Measurements from ENCODE around the genes LITAFD and USP7.

DNA sequence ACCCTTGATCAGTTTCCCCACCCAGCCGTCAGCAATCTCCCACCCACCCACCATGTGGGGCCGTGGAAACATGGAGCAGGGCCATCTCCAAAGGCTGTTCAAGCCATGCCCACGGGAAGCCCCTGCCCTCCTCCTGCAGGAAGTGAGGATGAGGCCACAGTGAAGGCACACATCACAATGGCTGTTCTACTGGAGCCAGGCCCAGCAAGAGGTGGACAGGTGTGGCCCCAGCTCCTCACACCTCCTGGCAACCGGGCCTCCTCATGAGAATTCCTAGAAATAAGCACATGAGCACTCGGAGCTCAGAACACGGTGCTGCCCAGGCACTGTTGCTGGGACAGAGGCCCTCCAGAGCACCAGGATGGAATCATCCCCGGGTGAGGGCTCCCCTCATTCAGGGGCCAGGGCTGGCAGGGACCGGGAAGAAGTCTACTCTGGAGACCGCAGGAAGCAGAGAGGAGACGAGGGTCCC, at the start of gene LITAFD:
TSS of gene LITAFD (plus strand) at position 218 of the 472 bp plus-strand sequence.
- RRBS: 79% methylated on average over 2 of the region's 10 CpGs
CAGE:
- cytosol, long polyA plus RNA: no peak
- long polyA plus RNA: no peak
- nucleus, long polyA plus RNA: no peak

GRCh38 chr16:8887958-8888639, 5.9 kb downstream of the LITAFD start:
- RRBS: no CpG with 5 or more reads among the region's 18 CpGs
CAGE:
- cytosol, long polyA plus RNA: no peak
- long polyA plus RNA: no peak
- nucleus, long polyA plus RNA: no peak

DNA sequence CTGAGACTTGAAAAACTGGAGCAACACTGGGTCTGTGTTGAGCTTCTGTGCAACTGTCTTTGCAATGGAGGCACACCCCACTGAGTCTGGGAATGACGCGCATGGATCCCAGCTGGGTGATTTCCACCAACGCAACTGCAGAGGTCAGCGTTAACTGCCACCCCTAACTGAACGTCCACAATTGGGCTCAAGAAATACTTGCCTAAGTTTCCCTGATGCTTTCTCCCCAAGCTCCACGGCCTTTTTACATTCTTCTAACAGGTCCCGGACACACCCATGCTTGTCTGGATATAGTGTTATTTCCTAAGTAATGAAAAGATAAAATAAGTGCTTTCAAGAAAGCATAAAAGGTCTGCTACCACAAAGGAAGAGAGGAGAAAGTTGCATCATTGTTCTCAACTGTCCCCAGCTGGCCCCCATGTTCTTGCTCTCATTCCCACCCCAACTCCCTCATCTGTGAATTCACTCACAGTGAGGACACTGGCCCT, 14.7 kb downstream of the LITAFD start:
- RRBS: no CpG with 5 or more reads among the region's 7 CpGs
CAGE:
- cytosol, long polyA plus RNA: no peak
- long polyA plus RNA: no peak
- nucleus, long polyA plus RNA: no peak

DNA sequence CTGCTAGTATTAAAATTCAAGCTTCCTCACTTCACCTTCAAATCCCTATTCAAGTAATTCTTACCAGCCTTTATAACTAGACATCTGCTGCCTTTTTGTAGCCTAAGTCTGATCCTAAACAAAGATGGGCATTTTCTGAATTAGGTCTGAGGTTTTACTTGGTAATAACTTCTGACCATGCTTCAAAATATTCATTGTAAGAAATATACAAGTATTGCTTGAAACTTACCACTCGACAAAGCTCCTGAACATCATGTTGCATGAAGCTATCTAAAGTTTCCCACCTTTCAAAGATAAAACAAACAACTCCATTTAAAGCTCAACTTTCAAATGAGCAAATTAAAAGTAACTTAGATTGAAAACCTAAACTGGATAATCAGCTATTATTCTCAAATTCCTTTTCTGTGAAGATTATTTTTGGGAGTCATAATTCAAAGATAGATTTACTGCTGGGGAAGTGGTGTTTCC, 34.2 kb downstream of the LITAFD start:
- RRBS: no CpG with 5 or more reads among the region's 1 CpG
CAGE:
- cytosol, long polyA plus RNA: no peak
- long polyA plus RNA: no peak
- nucleus, long polyA plus RNA: no peak

DNA sequence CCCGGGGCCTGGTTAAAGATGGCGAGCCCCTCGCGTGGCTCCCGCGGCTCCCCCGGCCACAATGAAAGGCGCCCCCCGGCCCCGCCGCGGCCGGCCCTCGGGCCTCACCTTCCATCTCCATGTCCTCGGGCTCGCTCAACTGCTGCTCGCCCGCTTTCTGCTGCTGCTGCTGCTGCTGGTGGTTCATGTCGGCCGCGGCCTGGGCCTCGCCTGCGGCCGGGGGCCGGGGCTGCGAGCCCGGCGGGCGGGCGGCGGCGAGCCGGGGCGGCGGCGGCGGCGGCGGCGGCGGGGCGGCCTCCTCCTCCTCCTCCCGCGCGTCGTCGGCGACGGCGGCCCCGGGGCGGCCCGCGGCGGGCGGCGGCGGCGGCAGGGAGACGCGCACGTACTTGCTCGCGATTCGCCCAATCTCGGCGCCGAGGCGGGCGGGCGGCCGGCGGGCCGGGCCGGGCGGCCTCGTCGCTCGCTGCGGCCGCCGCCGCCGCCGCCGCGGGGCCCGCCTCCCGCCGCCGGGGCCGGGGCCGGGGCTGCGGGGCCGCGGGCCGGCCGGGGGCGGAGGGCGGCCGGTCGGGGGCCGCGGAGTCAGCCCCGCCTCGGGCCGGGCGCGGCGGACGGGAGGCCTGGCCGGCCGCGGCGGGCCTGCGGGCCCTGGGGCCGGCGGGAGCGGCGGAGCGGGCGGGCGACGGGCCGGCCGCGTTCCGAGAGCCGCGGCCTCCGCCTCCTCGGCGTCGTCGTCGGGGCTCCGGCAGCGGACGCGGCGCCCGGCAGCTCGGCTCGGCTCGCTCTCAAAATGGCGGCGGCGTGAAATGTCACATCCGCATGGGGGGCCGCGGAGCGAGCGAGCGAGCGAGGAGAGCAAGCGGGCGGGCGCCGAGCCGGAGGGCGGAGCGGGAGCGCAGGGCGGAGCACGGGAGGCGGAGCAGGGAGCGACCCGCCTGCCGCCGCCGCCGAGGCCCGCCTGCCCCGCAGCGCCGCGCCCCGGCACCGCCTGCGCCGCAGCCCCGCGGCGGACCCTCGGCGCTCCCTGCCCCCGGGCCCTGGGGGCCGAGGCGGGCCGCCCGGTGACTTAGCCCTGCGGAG, at the start of gene USP7:
TSS of gene USP7 (minus strand) at position 808 of the 1,077 bp plus-strand sequence.
- RRBS: 2% methylated on average over 103 of the region's 192 CpGs
CAGE:
- cytosol, long polyA plus RNA: no peak
- long polyA plus RNA: no peak
- nucleus, long polyA plus RNA: no peak

GRCh38 chr16:9003241-9003905, 39.7 kb upstream of the USP7 start:
- RRBS: no CpG with 5 or more reads among the region's 6 CpGs
CAGE:
- cytosol, long polyA plus RNA: no peak
- long polyA plus RNA: no peak
- nucleus, long polyA plus RNA: no peak

DNA sequence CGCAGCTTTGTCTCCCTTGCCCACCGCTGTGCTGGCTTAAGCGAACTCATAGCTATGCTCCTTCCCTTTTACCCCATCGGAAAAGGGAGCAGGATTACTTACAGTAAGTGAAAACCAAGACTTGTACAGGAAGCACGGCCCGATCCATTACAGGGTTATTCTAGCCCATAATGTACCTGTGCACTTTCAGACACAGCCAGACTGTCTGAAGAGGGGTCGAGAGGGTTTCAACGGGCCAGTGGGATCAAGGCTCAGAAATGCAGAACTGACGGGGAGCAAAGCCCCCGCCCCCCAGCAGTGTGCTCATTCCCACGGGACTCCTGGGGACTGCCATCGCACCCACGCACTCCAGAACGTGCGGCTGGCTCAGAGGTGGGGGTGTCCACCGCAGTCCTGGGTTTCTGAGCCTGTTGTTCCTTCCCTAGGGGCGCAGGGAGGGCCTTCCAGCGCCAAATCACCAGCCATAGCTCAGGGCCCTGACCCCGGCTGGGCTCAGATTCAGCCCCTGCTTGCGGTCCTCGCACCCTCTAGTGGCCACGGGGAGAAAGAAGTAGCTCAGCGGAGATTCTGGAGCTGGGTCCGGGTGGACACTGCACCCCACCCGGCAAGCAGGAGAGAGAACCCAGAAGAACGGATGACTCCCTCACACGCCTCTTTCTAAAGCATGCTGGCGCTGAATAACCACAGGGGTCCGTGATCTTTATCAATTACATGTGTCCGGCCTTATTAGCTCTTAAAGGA, 44.9 kb upstream of the USP7 start:
- RRBS: 10% methylated on average over 6 of the region's 30 CpGs
CAGE:
- cytosol, long polyA plus RNA: no peak
- long polyA plus RNA: no peak
- nucleus, long polyA plus RNA: no peak

- RRBS: 1% methylated on average over 42 of the region's 73 CpGs
CAGE:
- cytosol, long polyA plus RNA: no peak
- long polyA plus RNA: no peak
- nucleus, long polyA plus RNA: no peak
Measured at GRCh38 chr16:9092170-9092869, 876 bp downstream of the HAPSTR1 start.

- RRBS: no CpG with 5 or more reads among the region's 6 CpGs
CAGE:
- cytosol, long polyA plus RNA: no peak
- long polyA plus RNA: no peak
- nucleus, long polyA plus RNA: no peak
Measured at GRCh38 chr16:9093522-9093839, 2.0 kb downstream of the HAPSTR1 start.

DNA sequence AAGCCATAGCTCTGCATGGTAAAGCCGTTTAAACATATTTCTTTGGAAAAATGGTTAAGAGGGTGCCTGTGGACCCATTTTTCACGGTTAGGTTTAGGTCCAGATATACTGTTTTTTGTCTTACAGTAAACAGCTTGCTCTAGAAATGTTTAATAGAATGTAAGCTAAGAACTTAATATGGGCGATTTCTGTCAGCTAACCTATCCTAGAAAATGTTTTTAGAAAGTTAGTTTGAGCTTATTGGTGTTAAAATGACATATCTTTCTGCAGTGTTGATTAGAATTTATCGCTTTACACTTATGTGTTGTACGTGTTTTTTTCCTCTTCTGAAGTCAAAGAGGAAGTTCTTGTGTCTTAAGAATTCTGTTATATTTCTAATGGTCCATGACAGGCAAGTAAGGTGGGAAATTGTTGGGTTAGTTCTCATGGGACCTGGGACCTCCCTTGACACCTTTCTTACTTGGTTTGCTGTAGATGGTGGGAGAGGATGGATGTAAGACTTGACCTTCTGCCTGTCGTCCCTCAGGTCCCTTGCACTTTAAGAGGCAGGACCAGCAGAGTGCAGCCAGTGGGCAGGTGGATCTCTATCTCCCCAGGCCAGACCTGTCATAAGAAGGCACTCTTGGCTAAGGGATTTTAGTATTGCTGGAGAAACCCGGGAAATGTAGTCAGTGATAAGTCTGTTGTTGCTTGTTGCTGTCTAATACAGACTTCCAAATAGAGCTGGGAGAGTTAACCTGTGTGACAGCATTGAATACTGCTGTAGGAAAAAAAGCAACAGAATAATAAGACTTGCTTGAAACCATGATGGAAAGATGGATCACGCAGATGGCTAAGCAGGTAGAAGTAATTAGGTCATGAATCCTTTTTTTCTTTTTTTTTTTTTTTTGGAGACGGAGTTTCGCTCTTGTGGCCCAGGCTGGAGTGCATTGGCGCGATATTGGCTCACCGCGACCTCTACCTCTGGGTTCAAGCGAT, 12.1 kb downstream of the HAPSTR1 start:
- RRBS: no CpG with 5 or more reads among the region's 15 CpGs
CAGE:
- cytosol, long polyA plus RNA: start-site peak on the plus strand centred at position 75 of the sequence, 52 bp wide, 22 and 56 reads in 2 replicates; start-site peak on the plus strand centred at position 248 of the sequence, 46 bp wide, 19 and 23 reads in 2 replicates; start-site peak on the plus strand centred at position 441 of the sequence, 93 bp wide, 18 and 46 reads in 2 replicates
- long polyA plus RNA: no peak
- nucleus, long polyA plus RNA: no peak

GRCh38 chr16:9104337-9105003, 13.0 kb downstream of the HAPSTR1 start:
- RRBS: no CpG with 5 or more reads among the region's 5 CpGs
CAGE:
- cytosol, long polyA plus RNA: no peak
- long polyA plus RNA: no peak
- nucleus, long polyA plus RNA: no peak

DNA sequence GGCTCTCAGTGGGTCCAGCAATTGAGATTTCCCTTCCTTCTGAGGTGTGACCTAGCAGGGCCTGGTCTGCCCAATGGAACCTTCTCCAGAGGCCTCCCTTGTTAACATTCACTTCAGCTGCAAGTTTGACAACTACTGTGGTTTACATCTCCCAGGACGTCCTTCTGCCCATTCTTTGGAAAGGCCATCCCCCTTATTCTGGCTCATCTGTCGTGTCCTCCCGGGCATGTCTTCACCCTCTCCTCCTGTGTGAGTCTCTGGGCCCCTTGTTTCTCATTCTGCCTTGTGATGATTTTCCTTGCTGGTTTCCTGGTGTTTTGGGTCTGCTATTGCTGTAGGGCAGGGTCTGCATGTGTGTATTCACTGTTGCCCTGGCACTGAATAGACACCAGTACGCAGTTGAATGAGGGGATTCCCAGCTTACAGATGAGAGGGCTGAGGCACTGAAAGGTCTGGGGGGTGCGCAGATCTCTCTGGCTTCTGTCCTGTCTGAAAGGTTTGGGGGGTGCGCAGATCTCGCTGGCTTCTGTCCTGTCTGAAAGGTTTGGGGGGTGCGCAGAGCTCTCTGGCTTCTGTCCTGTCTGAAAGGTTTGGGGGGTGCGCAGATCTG, 34.6 kb downstream of the HAPSTR1 start:
- RRBS: no CpG with 5 or more reads among the region's 9 CpGs
CAGE:
- cytosol, long polyA plus RNA: no peak
- long polyA plus RNA: no peak
- nucleus, long polyA plus RNA: no peak

GRCh38 chr16:9674141-9674673, 508.0 kb downstream of the GRIN2A start:
- RRBS: no CpG with 5 or more reads among the region's 15 CpGs
CAGE:
- cytosol, long polyA plus RNA: no peak
- long polyA plus RNA: no peak
- nucleus, long polyA plus RNA: no peak

- RRBS: no CpG with 5 or more reads among the region's 9 CpGs
CAGE:
- cytosol, long polyA plus RNA: no peak
- long polyA plus RNA: no peak
- nucleus, long polyA plus RNA: no peak
Measured at GRCh38 chr16:9797160-9797711, 385.0 kb downstream of the GRIN2A start.

DNA sequence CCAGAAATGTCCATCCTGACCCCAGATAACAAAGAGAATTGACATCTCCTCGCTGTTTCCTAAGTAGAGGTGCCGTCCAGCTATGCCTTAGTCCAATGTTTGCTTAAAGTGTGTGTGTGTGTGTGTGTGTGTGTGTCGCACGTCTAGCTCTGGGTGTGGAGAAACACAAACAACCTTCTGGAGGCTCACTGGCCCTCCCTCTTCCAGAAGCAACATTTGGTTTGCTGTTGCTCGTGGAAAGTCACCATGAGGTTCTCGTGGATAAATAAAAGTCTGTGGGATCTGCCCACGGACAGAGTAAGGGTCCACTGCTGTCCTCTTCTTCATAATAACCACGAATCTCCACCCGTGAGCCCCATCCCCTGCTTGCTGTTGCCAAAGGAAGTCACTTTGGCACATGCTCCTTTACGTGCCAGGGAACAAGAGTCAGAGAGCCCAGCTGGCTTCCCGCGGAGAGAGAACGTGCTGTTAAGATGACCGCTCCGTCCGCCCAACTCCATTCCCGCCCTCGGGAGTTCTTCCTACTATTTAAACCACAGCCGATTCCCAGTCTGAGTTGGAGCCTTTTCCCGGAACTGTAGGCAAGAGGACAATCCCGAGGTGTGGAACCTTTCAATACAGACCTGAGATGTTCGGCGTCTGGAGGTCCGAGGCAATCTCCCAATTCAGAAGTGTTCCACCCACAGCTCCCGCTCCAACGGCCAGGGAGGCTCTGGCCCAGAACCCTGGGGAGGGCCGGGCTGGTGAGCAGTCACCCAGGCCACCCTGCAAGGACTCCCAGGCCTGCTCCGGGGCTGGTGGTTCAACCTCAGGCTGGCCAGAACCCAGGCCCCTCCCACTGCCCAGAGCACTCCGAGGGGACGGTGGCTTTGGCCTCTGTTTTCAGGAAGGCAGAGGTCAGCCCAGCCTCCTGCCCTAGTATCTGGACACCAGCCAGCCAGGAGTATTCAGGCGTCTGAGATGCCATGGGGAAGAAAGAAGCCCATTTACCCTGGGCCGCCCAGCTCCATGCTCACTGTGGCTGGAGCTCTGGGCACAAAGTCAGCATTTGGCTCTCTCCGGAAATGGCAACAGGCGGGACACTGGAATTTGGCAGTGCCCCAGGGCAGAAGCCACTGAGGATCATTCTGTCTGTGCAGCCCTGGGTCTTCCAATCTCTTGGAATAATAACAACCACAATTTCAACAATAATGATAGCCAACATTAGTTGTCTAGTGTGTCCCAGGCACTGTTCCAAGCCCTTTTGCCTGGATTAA, 21.6 kb downstream of the EMP2 start:
- RRBS: 46% methylated on average over 2 of the region's 34 CpGs
CAGE:
- cytosol, long polyA plus RNA: no peak
- long polyA plus RNA: no peak
- nucleus, long polyA plus RNA: no peak

DNA sequence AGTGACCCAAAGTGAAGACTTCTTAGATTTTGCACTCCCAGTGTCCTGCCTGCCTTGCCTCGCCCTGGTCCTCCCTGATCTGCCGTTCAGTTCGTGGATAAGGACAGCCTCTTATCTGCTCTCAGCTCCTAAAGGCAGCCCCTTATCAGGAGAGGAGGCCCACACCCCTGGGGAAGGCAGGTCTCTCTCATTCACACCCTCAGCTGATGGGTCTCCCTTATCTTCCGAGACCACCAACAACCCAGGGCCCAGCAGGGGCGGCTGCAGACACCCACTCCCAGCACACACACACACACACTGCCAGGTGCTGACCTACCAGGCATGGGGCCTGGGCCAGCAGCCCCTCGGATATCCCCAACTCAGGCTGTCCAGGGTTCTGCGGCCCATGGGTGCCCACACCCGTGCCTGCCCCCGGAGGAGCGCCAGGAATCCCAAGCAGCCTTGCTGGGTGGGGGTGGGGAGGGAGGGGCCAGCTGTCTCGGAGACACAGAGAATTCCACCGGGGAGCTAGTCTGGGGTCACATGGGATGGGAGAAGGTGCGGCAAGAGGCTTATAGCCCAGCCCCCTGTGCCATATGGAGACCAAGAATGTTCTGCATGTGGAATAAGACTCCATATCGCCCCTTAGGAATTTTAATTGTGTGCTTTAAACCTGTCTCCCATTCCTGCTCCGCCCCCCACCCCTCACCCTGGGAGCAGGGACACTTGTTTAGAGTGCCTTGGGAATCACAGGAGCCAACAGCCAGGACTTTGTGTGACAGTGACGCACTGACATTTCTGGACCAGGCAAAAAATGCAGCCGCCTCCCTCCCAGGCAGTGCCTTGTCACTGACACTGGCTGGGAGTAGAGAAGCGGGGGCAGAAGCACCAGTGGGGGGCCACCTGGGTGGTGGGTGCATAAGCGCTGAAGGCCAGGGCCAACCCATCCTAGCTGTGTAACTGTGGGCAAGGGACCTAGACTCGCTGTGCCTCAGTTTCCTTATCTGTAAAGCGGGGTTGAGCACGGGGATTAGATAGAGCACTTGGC, 41.9 kb upstream of the EMP2 start:
- RRBS: 29% methylated on average over 4 of the region's 22 CpGs
CAGE:
- cytosol, long polyA plus RNA: no peak
- long polyA plus RNA: no peak
- nucleus, long polyA plus RNA: no peak

GRCh38 chr16:10757538-10758209, 14.0 kb downstream of the NUBP1 start:
- RRBS: no CpG with 5 or more reads among the region's 13 CpGs
CAGE:
- cytosol, long polyA plus RNA: no peak
- long polyA plus RNA: no peak
- nucleus, long polyA plus RNA: no peak

DNA sequence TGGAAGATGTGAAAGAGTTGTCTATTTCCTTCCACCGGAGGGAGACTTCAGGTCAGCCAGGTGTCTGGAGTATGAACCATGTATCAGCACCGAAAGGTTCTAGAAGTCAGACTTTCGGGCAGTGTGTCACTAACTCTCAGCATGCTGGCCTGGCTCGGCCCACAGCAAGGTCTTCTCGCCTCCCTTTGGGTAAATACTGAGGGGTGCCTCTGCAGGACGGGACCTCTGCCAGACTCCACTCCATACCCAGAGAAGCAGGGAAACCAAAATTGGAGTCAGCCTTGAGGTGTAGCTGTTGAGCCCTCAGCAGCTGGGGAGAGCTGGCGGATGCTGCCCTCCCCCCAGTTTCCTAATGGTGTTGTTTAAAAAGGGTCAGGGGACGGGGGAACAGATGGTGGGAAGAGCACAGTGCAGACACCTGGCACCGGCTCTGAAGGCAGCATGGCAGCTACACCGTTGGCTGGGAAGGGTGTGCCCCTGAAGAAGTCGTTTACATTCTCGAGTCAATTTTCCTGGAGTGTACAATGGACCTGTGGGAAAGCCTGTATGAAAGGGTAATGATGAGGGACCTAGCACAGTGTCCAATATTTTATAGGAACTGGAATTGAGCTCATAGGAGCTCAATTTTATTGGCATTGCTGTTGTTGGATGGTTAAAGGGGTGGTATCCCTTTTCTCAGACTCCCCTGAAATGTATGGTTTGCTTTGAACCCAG, 679 bp downstream of the CIITA start:
- RRBS: no CpG with 5 or more reads among the region's 12 CpGs
CAGE:
- cytosol, long polyA plus RNA: no peak
- long polyA plus RNA: no peak
- nucleus, long polyA plus RNA: no peak

GRCh38 chr16:10879138-10879729, 2.2 kb downstream of the CIITA start:
- RRBS: 2% methylated on average over 17 of the region's 33 CpGs
CAGE:
- cytosol, long polyA plus RNA: no peak
- long polyA plus RNA: no peak
- nucleus, long polyA plus RNA: no peak

GRCh38 chr16:10938865-10939454, 3.3 kb downstream of the DEXI start:
- RRBS: no CpG with 5 or more reads among the region's 4 CpGs
CAGE:
- cytosol, long polyA plus RNA: no peak
- long polyA plus RNA: no peak
- nucleus, long polyA plus RNA: no peak